B cell (primary cell): Measurements from ENCODE around the gene ORAI2.

GRCh38 chr7:101127448-101127951, 596 bp downstream of the SERPINE1 start:
- PRO-cap: no peak
- CAGE, long polyA plus RNA: no peak

GRCh38 chr7:101144026-101144666, 10.1 kb upstream of the AP1S1 start:
- PRO-cap: no peak
- CAGE, long polyA plus RNA: no peak

- PRO-cap: no peak
- CAGE, long polyA plus RNA: no peak
Observed at GRCh38 chr7:101717677-101718403, 88.7 kb upstream of the MYL10 start.

DNA sequence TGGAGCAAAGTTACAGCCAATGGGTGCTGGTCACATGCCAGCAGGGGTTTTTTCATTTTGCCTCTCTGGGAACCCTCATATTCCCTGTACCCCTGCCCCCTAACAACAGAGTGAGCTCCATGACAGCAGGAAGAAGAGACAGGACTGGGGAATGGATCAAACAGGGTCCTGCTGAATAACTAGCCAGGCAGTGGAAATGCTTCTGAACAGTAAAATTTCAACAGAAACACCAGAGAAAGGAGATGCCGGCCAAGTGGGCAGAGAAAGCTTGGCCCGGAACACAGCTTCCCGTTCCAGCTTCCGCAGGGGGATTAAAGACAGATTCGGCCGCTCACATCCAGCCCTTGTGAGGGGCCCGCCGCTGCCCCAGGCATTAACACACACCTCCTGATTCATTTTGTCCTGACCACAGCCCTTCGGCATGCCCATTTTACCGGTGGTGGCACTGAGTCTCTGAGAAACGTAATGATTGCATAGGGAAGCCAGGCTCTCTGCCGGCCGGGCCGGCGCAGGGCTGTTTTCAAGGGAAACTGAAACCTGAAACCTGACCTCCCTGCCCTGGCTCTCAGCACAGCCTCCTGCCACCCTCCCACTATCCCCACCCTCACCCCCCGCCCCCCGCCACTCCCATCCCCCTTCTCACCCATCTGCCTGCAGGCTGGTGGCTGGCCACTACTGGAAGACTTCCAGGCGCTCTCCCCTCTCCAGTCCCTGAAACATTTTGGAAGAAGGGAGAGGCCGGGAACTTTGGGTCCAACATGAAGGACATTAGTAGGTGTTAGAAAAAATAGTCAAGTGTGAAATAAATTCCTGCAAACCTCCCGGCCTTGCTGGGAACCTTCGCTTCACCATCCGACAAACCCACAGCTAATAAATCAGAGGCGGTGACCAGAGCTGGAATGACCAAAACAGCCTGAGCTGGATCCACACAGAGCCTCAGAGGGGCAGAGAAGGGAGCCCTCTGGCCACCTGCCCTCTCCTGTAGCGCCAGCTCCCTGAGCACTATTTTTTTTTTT, 83.6 kb upstream of the CUX1 start:
- PRO-cap: no peak
- CAGE, long polyA plus RNA: no peak

DNA sequence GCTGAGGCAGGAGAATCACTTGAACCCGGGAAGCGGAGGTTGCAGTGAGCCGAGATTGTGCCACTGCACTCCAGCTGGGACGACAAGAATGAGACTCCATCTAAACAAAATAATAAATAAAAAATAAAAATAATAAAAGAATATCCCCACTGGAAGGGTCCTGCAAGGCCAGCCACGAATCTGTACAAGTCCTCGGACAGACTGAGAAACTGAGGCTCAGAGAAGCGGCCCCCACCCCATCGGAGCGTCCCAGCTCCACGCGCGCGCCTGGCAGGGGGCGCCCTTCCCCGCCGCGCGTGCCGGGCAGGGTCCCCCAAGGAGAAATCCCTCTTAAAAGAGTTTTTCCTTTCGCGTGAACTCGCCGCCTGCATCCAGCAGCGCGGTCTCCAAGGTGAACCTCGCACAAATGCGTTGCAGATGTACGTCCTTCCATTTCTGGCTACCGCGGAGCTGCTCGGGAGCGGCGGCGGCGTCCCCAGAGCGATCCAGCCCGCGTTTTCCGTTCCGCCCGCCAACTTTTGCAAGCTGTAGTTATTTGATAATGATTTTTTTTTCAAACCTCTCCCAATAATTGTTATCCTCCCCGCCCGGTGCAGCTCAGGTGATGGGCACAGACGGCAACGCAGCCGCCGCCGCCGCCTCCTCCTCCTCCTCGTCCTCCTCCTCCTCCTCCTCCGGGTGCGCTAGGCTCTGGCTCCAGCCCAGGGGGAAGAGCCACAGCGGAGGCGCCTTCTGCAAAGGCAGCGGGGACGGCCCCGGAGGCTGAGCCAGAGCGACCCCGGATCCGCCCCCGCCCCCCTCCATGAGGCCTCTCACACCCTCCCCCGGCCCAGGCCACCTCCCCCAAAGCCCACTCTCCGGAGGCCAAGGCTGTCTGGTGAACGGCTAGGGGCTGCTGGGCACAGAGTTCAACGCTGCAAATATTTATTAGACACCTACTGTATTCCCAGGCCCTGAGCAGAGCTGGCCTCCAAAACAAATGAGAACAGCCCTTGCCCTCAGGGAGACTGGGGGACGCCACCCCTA, 74.1 kb upstream of the CUX1 start:
- PRO-cap: no peak
- CAGE, long polyA plus RNA: no peak

DNA sequence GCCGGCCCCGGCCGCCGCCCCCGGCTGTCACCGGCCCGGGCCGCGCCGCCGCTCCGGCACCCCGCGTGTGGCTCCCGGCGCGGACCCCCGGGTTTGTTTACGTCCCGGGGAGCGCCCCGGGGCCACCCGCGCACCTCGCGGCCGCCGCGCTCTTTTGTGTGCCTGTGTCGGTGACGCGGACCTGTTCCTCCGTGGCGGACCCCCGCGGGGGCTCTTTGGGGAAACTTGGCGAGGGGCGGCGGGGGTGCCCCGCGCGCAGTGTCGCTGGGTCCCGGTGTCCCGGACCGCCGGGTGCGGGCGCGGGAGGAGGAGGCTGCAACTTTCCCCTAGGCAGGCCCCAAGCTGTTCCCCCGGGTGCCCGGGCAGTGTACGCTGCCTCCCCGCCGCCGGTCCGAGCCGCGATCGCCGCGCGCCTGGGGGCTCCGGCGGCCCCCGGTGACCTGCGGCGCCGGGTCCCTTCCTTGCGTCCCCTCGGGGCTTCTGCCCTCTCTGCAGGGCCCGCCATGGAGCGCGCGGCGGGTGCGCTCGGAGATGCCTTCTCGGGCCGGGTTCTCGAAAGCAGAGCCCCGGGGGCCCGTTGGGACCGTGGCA, 494 bp upstream of the CUX1 start:
- PRO-cap: unidirectional peak, minus-strand start at position 95 of the sequence; unidirectional peak, minus-strand start at position 128 of the sequence; unidirectional peak, minus-strand start at position 156 of the sequence
- CAGE, long polyA plus RNA: no peak

DNA sequence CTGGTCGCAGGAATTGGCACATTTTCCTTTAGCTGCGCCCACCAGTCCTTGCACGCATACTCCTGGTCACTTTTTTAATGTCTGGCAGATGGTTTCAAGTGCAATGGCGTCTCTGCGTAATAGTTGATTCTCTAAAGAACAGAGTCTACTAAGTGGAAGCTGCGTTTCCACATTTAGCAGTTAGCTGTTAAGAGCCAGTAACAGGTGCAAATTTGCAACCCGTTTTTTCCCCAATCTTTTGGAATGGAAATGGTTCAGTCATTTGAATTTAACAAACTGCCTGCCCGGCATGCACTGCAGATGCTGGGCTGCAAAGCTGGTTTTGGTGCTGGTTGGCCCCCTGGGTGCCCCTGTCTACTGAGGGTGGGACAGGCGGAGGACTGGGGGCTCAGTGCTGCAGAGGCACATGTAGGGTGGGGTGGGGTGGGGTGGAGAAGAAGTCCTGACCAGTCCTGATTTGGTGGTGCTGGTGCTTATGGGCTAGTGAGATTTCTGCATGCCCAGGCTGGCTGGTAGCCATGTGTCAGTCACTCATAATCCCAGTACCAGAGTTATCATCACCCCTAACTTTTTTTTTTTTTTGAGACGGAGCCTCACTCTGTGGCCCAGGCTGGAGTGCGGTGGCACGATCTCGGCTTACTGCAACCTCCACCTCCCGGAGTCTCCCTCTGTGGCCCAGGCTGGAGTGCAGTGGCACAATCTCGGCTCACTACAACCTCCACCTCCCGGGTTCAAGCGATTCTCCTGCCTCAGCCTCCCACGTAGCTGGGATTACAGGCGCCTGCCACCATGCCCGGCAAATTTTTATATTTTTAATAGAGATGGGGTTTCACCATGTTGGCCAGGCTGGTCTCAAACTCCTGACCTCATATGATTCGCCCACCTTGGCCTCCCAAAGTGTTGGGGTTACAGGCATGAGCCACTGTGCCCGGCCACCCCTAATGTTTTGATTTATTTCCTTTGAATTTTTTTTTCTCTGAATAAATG, 44.1 kb downstream of the CUX1 start:
- PRO-cap: no peak
- CAGE, long polyA plus RNA: no peak

GRCh38 chr7:101911829-101912649, 94.6 kb downstream of the CUX1 start:
- PRO-cap: no peak
- CAGE, long polyA plus RNA: no peak

- PRO-cap: no peak
- CAGE, long polyA plus RNA: no peak
Observed at GRCh38 chr7:101913658-101914441, 96.4 kb downstream of the CUX1 start.

GRCh38 chr7:101923923-101924498, 106.6 kb downstream of the CUX1 start:
- PRO-cap: no peak
- CAGE, long polyA plus RNA: no peak

- PRO-cap: no peak
- CAGE, long polyA plus RNA: no peak
Observed at GRCh38 chr7:101985435-101986125, 168.2 kb downstream of the CUX1 start.

DNA sequence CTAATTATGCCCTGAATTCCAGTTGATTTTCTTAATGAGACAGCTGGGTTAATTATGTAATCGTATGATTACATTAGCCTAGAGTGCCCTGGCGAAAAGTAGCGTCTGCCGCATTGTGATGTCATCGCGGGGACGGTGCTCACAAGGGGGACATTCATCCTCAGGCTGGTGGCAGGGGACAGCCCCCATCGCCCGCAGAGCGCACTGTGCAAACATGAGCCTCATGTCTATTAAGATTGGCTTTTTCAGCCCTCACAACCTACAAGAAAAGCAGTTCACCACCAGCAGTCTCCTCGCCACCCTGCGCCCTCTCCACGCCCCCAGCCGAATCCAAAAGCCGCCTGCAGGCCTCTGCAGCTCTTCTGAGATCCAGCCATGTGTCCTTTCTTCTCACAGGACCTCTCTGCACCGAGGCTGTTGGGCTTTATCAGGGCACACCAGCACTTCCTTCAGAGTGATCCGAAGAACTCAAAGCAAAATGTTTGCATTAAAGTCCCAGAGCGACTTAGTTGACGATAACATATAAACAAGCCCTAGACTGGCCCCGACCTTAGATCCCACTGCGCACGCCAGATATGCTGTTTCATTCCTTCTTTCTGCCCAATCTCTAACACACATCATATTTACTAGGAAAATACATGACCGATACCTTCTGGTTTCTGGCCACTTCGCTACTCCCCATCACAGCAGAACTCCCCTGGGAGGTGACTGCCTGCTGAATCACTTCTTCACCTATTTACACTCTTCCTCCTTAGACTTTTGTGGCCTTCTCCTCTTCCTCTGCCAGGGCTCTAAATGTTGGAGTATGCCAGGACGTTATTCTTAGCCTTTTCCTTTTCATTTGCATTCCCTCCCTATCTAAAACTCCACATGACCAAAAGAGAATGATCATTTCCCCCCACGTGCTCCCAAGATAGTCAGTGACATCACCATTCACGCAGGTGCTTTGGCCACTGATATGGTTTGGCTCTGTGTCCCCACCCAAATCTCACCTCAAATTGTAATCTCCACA, 206.0 kb upstream of the SH2B2 start:
- PRO-cap: no peak
- CAGE, long polyA plus RNA: no peak

DNA sequence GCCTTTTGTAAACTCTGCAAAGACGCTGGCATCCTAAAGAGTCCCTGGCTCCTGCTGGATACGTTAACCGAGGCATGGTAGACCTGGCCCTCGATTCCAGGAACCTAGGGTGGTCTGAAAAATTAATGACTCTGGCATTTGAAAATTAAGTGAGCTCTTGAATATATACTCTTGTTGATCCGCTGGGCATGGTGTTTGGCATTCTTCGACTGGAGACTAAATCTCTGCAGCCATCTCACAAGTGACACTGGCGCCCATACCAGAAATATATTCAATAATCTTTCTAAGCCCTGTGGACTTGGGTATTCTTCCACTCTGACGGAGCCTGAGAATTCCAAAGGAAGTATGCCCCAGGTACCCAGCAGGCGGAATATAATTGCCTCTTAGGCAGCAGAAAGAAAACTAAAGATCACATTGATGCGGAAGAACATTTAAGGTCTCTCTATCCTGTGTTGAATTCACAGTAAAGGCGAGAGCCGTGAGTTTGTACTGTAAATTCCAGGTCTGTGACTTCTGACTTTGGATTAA, 191.1 kb upstream of the SH2B2 start:
- PRO-cap: no peak
- CAGE, long polyA plus RNA: no peak

- PRO-cap: no peak
- CAGE, long polyA plus RNA: no peak
Observed at GRCh38 chr7:102306789-102307699, 20.4 kb downstream of the SH2B2 start.

GRCh38 chr7:102381979-102382957, 13.9 kb upstream of the PRKRIP1 start:
- PRO-cap: no peak
- CAGE, long polyA plus RNA: no peak

- PRO-cap: no peak
- CAGE, long polyA plus RNA: no peak
Observed at GRCh38 chr7:102429526-102430269, 3.7 kb upstream of the ORAI2 start.

- PRO-cap: unidirectional peak, plus-strand start at chr7:102432852; bidirectional peak, plus-strand start at chr7:102433180, minus-strand start at chr7:102432958
- CAGE, long polyA plus RNA: no peak
Observed at GRCh38 chr7:102432568-102433274, 654 bp upstream of the ORAI2 start.

- PRO-cap: bidirectional peak, plus-strand start at chr7:102433619, minus-strand start at chr7:102433357; unidirectional peak, plus-strand start at chr7:102433790; bidirectional peak, plus-strand start at chr7:102433970, minus-strand start at chr7:102433991; unidirectional peak, minus-strand start at chr7:102434059; unidirectional peak, minus-strand start at chr7:102434089
- CAGE, long polyA plus RNA: no peak
Observed at GRCh38 chr7:102433275-102434571, at the start of gene ORAI2. TSS of gene ORAI2 (plus strand) at chr7:102433575.

- PRO-cap: unidirectional peak, minus-strand start at chr7:102445155
- CAGE, long polyA plus RNA: start-site peak on the minus strand at chr7:102445150-102445235, 6 and 14 reads in 2 replicates
Observed at GRCh38 chr7:102444919-102445744, 11.8 kb downstream of the ORAI2 start.

DNA sequence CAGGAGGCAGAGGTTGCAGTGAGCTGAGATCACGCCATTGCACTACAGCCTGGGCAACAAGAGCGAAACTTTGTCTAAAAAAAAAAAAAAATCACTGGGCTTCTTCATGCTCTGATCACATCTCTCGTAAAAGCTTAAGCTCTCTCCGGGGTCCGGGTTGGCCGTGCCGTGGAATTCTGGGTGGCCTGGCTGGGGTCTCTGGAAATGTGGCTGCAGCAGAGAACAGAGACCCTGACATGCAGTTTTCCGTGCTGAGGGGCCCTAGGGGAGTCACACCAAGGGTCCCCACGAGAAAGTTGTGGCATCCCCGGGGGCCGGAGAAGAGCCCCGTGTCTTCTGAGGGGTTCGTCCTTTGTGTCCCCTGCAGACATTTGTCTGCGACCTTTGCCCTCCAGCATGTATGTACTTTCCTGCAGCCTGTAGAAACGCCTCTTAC, 15.4 kb downstream of the ORAI2 start:
- PRO-cap: no peak
- CAGE, long polyA plus RNA: no peak